Subcutaneous adipose tissue (tissue), 3 donors: Measurements from ENCODE around the gene HAUS3.

DNA sequence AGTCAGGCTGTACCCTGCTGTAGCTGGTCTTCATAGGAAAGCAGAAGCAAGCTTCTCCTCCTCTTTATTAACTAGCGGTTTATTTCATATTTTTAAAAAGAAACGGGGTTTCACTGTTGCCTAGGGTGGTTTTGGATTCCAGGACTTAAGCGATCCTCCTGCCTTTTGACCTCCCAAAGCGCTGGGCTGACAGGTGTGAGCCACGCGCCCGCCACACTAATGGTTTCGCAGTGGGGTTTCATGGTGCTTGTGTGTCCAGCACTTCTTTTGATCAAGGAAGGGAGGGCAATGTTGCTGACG, 1.3 kb downstream of the MAEA start:
- PRO-cap = no peak
- RAMPAGE, long total RNA, 3 experiments = no peak in any of the 3 experiments

DNA sequence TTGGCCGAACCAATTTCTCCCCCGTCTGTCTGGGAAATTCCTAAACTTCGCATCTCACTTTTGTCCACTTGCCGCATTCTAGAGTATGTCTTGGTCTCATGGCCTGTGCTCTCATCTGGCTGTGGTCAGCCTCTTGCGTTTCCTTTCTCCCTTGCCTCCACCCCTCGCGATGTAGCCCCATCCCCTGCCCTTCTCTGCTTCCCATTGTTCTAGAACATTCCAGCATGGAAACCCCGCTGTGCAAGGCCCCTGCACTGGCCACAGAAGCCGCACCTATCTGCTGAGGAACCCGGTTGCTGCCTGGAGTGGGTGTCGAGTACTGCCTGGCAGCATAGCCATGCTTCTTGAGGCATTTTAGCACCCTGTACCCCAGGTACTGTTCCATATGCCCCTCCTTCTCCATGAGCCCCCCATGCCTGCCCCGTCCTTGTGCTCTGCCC, 8.1 kb downstream of the MAEA start:
- PRO-cap = no peak
- RAMPAGE, long total RNA, 3 experiments = no peak in any of the 3 experiments

GRCh38 chr4:1309061-1310208, 19.7 kb downstream of the MAEA start:
- PRO-cap = bidirectional peak, plus-strand start at chr4:1309613, minus-strand start at chr4:1309398
- RAMPAGE, long total RNA, 3 experiments = no peak in any of the 3 experiments

GRCh38 chr4:1568712-1569330, 115.3 kb downstream of the FAM53A start:
- PRO-cap = no peak
- RAMPAGE, long total RNA, 3 experiments = no peak in any of the 3 experiments

DNA sequence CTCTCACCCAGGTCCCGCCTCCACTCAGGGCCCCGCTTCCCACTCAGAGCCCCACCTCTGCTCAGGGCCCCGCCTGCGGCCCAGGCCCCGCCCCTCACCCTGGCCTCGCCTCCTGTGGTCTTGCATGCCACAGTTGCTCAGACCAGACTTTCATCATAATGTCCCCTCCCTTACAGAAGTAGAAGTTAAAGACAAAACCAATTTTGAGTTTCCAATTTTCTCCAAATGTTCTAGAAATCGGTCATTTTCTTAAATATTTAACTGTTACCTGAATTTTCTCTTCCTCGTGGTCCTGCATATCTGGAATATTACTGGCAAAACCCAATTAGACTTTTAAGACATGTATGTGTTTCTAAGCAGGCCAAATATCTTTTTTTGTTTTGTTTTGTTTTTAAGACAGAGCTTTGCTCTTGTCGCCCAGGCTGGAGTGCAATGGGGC, 102.9 kb downstream of the FAM53A start:
- PRO-cap = no peak
- RAMPAGE, long total RNA, 3 experiments = no peak in any of the 3 experiments

DNA sequence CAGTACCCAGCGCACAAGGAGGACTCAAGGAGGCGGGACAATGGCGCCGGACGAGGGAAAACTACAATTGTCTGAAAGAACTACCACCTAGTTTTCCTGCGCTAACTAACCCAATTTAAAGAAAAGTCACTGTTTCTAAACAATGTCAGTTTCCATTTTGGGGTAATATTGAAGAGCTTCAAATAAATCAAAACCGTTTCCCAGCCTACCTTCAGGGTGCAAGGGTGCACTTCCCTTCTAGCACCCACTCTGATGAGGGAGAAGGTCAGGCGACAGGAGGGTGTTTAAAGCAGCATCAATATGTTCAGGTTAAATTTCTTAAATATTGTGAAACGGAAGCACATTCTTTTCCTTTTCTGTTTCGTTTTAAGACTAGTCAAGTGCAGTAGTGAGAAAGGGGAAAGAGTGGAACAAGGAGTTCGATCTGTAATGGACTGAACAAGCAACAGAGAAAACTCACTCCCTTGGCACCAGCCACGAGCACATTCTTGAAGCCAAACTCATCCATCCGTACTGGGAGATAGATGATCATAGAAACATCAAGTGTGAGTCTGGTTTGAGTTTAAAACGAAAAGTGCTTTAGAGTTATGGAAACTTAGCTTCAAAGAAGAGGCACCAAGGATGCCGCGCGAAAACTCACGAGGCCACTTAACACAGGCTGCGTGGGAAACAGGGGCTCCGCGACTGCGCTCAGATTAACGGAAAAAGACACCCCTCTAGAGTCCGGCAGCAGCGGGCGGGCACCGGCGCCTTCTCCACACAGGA, 877 bp downstream of the FAM53A start:
- PRO-cap = no peak
- RAMPAGE, long total RNA, 3 experiments = no peak in any of the 3 experiments

GRCh38 chr4:1739495-1740073, 18.3 kb downstream of the TACC3 start:
- PRO-cap = no peak
- RAMPAGE, long total RNA, 3 experiments = no peak in any of the 3 experiments

DNA sequence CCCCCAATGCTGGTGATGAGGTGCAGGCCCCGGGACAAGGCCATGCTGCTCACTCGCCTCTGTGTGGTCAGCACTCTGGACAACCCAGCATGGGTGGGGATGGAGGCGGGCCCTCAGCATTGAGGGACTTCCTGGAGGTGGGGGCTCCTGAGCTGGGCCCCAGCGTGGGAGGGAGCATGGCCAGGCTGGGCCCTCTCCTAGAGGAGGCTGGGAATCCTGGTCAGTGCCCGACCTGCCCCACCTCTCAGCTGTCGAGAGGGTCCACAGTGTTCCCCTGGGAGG, 30.6 kb downstream of the TACC3 start:
- PRO-cap = no peak
- RAMPAGE, long total RNA, 3 experiments = no peak in any of the 3 experiments

DNA sequence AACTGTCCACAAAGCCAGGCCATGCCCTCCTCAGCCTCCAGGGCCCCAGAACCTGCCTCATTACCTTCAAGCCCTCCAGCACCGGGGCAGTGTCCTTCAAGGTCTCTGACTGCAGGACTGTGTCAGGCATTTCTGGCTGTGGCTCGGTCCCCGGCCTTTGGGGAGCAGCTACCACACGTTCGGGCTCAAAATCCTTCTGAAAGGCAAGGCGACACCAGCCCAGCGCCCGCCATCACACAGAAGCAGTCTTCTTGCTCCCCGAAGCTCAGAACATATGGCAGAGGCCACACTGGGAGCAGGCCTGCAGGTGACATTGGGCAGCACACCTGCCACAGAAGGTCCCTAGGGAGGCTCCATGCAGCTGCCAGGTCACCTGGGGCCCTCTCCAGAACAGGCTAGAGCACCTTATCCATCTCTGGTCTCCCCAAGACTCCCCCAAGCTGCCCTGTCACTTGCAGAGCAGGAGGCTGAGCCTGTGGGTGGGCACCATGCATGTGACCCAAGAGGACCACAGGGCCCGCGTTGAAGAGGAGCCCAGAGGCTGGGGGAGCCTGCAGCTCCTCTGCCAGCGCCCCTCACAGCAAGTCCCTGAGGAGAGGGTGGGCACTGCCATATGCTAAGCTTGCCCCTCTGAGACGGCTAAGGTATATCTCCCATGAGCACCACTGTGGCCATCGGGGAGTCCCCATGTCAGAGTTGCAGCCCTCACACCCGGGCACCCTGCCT, 29.2 kb downstream of the FGFR3 start:
- PRO-cap = no peak
- RAMPAGE, long total RNA, 3 experiments = start-site peak on the minus strand in 1 of 3 experiments, centred at positions 76 to 181 of the sequence, 18 reads per replicate

DNA sequence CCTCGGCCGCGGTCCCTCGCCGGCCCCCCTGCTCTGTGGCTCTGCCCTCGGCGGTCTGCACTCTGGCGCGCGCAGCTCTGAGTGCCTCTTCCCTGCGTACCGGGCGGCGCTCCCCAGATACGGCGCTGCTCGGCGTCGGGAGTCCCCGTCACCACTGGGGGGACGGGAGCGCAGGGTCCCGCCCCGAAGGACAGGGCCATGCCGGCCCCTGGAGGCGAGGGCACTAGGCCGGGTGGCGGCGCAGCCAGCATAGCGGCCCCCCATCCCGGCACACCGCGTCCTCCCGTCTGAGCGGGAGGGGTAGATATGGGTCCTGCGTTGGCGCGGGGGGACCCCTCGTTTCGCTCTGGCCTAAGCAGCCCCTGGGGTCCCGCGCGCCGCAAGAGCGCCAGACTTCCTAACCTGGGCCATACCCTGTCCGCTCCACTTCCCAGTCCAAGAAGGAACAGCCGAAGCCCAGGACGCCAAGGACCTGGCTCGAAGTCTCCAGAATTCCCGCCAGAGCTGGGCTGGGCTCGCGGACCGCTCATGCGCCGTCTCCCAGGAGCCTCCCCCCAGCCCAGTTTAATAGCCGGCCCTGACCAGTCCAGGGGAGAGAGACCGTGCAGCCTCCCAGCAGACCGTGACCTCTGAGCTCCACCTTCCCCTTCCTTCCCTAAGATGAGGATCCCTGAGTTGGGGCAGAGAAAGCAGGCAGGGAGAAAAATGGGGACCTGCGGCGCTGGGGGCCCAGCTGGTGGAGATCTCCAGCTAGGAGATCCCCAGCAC, 853 bp upstream of the LETM1 start:
- PRO-cap = no peak
- RAMPAGE, long total RNA, 3 experiments = no peak in any of the 3 experiments

GRCh38 chr4:1881644-1882249, 10.6 kb downstream of the NSD2 start:
- PRO-cap = no peak
- RAMPAGE, long total RNA, 3 experiments = no peak in any of the 3 experiments

DNA sequence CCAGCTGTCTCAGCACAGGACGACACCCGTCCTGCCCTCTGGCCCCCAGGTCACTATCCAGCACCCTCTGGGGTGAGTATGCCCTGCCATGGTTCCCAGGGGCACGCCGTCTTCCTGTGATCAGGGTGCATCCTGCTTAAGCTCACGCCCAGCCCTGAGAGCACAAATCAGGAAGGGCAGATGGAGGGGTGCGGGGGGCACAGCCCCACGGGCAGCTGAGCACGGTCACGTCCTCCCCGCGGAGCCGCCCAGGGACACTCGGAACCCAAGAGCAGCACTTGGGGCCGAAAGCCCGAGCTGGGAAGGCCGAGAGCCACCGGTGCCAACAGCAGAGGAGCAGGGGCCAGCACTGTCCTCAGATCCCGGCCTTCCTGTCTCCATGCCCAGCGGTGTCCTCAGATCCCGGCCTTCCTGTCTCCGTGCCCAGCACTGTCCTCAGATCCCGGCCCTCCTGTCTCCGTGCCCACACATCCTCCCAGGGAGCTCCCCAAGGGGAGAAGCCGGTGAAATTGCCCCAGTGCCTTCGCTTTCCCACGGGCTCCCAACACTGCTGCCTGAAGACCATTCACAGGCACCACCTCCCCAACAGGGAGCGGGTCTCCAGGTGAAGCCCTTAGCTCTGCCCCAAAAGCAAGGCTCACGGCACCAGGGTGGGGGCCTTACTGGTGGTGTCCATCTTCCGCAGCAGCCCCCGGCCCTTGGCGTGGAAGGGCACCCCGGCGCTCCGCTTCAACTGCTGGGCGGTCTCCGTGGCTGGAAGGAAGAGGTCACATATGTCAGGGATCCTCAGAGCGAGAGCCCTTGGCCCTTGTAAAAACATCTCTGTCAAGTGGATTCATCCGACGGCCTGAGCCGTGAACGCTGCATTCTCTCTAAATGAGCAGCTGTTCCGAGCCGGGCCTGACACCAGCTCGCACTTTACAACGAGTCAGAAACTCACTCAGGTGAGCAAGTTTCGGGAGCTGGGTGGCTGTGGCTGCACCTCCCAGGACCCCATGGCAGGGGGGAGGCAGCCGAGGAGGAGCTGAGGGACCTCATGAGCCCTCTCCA, 21.2 kb downstream of the NELFA start:
- PRO-cap = no peak
- RAMPAGE, long total RNA, 3 experiments = start-site peak on the minus strand in 1 of 3 experiments, centred at position 225 of the sequence, 5 reads per replicate

GRCh38 chr4:2008447-2008638, 431 bp downstream of the NELFA start:
- PRO-cap = no peak
- RAMPAGE, long total RNA, 3 experiments = no peak in any of the 3 experiments

GRCh38 chr4:2036741-2037441, 4.9 kb upstream of the C4orf48 start:
- PRO-cap = no peak
- RAMPAGE, long total RNA, 3 experiments = no peak in any of the 3 experiments

DNA sequence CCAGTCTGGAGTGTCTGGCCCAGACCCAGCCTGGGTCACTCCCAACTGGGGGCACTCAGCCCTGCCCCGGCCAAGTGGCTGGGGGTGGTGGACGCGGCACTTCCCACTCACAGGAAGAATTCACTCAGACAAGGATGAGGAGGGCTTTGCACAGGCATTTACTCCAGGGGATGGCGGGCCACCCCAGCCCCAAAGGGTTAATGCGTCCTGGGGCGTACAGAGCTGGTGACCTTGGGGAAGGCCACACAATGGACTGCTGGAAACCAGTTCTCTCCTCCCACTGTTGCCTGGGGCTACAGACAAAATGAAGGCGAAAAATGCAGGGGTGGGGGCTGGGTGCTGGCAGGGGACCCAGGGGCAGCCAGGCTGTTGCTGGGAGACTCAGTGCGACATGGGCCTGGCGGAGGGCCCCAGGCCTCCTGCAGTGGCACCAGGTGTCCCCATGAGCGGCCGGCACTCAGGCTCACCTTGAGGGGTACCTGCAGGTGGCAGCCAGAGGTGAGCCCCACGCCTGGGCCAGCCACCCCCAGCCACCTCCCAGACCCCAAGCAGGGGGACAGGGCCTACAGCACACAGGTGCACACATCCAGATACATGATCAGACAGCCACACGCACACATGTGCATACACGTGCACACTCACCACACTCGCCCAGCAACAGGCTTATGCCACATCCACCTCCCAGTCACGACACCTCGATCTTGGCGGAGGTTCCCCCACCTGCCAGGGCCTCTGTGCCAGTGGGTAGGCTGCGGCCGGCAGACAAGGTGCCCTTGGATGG, 12.9 kb downstream of the NAT8L start:
- PRO-cap = no peak
- RAMPAGE, long total RNA, 3 experiments = no peak in any of the 3 experiments

- PRO-cap = unidirectional peak, minus-strand start at chr4:2242121
- RAMPAGE, long total RNA, 3 experiments = start-site peak on the minus strand in 3 of 3 experiments, at chr4:2242041-2242107 at its widest, 33 to 45 reads per replicate
Observed at GRCh38 chr4:2241676-2242775, at the start of gene HAUS3. Gene HAUS3 (minus strand): TSS chr4:2242121.

DNA sequence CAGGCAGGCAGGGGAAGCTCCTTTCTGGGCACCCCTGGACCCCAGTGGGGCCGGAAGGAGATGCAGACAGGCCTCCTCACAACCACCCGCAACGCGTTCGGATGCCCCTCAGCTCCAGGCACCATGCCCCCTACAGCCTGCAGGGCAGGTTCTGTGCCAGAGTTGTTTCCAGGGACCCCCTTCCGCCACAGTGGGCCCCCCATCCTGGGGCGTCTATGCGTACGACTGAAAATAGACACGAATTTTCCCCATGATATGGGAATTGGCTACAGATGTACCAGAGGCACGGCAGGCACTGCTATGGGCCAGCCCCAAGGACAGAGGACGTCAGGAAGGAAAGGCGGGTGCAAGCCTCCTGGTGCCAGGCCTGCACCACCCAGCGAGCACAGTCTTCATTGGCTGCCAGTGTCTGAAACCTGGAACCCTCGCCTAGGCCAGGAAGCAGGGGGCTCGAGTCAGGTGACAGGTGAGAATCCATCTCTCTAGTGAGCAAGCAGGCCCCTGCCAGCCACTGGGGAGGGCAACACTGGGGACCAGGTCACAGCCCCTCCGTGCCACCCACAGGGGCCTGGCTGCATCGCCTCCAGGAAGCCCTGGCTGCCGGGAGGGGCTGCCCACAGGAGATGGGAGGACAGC, 6.7 kb upstream of the HAUS3 start:
- PRO-cap = no peak
- RAMPAGE, long total RNA, 3 experiments = no peak in any of the 3 experiments

GRCh38 chr4:2260974-2261654, 795 bp downstream of the MXD4 start:
- PRO-cap = bidirectional peak, plus-strand start at chr4:2261730, minus-strand start at chr4:2261529
- RAMPAGE, long total RNA, 3 experiments = no peak in any of the 3 experiments

GRCh38 chr4:2281086-2282434, 19.7 kb upstream of the MXD4 start:
- PRO-cap = no peak
- RAMPAGE, long total RNA, 3 experiments = no peak in any of the 3 experiments

- PRO-cap = no peak
- RAMPAGE, long total RNA, 3 experiments = no peak in any of the 3 experiments
Observed at GRCh38 chr4:2296431-2297338, 34.8 kb upstream of the MXD4 start.